Metastatic Breast Carcinoma in the Ovary (tissue), 3 donors: ENCODE data around the genes TYW3 and AK5.

DNA sequence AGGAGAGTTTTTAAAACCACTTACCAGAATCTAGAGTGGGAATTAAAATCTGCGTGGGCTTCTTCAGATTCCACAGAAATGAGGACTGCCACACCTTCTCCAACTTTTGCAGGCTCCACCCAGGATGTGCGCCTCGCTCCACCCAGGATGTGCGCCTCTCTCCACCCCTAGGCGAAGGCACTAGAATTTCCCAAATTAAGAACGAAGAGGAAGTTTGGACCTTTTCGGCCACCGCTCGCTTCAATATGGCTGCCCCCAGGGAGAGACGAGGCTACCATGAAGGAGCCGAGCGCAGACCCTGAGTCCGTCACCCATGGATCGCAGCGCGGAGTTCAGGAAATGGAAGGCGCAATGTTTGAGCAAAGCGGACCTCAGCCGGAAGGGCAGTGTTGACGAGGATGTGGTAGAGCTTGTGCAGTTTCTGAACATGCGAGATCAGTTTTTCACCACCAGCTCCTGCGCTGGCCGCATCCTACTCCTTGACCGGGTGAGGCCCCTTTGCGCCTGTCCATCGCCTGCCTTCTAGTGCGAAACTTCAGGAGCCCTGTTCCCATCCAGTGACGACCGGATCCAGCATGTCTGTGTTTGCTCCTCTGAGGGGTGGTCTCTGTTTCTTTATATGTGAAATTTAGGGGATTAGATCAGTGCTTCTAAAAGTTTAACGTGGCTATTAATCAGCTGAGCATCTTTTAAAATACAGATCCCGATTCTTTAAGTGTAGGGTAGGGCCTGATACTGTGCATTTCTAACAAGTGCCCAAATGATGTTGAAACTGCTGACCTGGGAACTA is at the start of gene TYW3:
TSS of gene TYW3 (plus strand) at position 221 of the 790 bp plus-strand sequence.
- PRO-cap, 3 experiments: peak in 3 of 3 experiments; most common plus-strand start position 547 of the sequence (in 3); most common minus-strand start position 108 of the sequence (in 3)

- PRO-cap, 3 experiments: no peak in any of the 3 experiments
Measured at GRCh38 chr1:75732569-75732980, 8.1 kb downstream of the ACADM start.

- PRO-cap, 3 experiments: no peak in any of the 3 experiments
Measured at GRCh38 chr1:75789114-75789630, 3.1 kb downstream of the RABGGTB start.

DNA sequence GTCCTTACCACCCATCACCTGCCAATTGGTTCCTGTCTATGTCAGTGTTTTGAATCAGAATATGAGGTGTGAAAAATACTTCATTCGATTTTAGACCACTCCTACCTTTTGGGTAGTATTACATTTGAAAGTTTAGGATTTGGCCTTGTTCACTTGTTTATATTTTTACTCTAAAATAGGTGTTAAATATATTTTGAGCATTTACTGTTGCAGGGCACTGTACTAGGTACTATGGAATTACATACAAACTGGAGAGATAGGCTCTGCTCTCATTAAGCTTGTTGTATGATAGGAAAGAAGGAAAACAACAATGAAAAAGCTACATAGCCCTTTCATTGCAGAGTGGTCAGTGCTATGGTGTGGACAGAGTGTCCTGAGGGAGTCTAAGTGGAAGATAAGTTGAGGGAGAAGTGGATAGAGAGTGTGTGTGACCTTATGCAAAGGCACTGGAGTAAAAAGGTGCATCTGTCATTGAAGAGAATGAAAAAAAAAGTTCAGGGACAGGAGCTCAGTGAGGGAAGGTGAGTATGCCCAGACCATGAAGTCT is 41.3 kb downstream of the ST6GALNAC3 start:
- PRO-cap, 3 experiments: no peak in any of the 3 experiments

- PRO-cap, 3 experiments: no peak in any of the 3 experiments
Measured at GRCh38 chr1:76119230-76119529, 44.6 kb downstream of the ST6GALNAC3 start.

DNA sequence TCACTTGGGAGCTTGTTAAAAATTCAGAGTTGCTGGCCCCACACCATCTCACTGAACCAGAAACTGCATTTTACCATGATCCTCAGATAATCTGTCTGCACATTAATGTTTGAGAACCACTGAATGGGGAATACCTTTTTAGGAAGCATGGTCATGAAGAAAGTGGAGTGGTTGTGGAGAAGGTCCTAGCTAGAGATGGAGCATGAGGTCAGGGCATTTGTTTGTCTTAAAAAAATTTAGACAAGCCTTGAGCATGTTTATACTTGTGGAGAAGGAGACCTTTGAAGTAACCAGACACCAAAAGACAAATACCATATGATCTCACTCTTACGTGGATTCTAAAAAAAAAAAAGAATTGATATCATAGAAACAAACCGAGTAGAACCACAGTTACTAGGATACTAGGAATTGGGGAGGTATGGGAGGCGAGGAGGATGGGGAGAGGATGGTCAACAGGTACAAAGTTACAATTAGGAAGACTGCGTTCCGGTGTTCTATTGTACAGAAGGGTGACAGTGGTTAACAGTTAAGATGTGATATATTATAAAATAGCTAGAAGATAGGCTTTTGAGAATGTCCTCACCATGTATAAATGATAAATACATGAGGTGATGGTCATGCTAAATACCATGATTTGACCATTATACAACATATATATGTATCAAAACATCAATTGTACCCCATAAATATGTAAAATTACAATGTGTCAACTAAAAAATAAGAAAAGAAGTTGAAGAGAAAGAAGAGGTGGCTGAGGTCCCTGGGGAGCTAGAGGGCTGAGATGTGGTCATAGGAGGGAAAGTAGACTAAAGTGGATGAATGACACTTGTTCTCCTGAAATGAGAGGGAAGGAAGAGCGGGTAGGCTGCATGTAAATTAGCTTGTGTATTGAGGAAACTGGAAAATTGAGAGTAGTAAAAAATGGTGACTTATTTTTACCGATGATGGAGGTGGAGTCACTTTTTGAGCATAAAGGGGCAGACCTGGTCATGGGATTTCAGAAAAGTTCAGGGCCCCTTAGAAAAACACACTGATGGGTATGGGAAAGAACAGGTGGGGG is 116.7 kb downstream of the ST6GALNAC3 start:
- PRO-cap, 3 experiments: no peak in any of the 3 experiments

GRCh38 chr1:76501074-76502184 is 365.9 kb upstream of the ST6GALNAC5 start:
- PRO-cap, 3 experiments: no peak in any of the 3 experiments

DNA sequence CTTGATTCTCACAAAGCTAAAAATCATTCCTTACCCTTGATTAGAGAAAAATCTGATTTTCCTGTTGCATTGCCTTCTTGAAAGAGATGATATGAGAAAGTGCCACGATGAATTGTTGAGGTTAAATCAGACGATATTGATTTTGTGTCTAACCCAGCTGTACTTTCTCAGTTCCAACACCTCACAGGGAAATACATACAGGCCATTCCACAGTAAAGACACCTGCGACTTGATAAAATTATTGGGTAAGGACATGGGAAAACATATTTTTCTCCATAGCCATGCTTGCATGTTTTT is 255.5 kb upstream of the ST6GALNAC5 start:
- PRO-cap, 3 experiments: no peak in any of the 3 experiments

GRCh38 chr1:77128962-77129181 is 90.4 kb downstream of the PIGK start:
- PRO-cap, 3 experiments: no peak in any of the 3 experiments

DNA sequence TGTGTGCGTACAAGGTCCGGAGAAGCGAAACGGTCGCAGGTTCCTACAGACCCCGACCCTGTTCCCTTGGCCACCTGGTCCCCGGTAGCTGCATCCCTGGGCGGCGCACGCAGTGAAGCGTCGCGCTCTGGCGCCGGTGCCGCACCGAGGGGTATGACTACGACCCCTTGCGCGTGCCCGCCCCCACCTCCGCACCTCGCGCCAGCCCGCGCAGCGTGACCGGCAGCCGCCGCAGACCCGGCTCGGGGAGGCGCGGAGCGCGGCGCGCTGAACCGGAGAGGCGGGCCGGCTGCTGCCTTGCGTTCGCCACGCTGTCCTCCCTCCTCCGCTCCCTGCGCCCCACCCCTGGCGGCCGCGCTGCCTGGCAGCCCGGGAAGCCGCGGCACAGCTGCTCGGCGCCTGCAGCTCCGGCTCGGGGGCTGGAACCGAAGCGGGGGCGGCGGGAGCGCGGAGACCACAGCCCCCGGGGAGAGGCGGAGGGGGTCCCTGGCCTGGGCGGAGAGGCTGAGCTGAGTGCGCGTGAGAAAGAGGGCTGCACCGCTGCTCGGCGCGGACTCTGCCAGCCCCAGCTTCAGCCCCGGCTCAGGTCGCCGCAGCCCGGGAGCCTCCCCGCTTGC is at the start of gene AK5:
TSS of gene AK5 (plus strand) at position 348 of the 617 bp plus-strand sequence.
- PRO-cap, 3 experiments: no peak in any of the 3 experiments

GRCh38 chr1:77308849-77309303 is 27.1 kb downstream of the AK5 start:
- PRO-cap, 3 experiments: no peak in any of the 3 experiments

- PRO-cap, 3 experiments: no peak in any of the 3 experiments
Measured at GRCh38 chr1:77354128-77354657, 72.4 kb downstream of the AK5 start.

DNA sequence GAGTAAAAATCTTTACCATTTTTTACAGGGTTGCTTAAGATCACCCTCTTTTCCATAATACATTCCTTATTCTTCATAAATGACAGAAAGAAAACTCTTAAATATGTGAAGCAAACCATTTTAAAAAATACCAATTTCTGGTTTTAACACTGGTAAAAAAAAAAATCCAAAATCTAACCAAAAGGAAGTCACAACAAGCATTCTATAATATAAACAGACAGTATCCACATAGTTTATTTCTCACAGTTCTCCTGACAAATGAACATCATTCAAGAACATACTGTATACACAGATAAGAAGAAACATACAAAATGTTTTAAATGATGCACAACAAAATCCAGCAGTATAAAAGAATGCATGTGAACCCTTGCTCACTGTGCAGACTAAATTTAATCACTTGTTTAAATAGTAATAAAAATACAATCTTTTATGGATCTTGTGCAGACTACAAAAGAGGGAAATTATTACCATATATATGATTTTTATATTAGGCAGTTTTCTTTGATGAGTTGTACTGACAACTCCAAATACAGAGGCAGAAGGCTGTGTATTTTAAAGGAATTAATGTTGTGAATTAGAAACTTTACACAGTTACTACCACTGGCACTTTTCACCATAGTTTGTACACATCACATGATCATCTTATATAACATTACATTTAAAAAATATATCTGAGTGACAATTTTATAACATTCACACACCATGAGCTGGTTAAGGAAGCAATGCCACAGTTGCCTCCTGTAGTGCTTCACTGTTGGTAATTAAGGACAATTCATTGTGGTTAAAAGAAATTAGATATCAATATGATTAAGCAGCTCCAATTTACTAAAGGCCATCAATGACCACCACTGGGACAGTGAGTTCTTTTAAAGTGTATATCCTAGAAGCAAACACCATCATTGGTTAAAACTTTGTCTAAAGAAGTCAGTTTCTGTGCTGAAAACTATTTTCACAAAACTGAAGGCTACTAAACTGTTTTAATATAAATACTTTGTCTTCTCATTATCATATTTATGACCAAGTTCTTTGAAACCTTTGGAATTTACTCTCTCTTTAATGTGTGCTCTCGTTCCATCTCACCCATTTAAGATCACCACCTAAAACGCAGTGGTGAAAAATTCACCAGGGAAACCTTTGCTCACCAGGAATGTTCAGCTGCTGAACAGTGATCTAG is 117.8 kb downstream of the ZZZ3 start:
- PRO-cap, 3 experiments: no peak in any of the 3 experiments

DNA sequence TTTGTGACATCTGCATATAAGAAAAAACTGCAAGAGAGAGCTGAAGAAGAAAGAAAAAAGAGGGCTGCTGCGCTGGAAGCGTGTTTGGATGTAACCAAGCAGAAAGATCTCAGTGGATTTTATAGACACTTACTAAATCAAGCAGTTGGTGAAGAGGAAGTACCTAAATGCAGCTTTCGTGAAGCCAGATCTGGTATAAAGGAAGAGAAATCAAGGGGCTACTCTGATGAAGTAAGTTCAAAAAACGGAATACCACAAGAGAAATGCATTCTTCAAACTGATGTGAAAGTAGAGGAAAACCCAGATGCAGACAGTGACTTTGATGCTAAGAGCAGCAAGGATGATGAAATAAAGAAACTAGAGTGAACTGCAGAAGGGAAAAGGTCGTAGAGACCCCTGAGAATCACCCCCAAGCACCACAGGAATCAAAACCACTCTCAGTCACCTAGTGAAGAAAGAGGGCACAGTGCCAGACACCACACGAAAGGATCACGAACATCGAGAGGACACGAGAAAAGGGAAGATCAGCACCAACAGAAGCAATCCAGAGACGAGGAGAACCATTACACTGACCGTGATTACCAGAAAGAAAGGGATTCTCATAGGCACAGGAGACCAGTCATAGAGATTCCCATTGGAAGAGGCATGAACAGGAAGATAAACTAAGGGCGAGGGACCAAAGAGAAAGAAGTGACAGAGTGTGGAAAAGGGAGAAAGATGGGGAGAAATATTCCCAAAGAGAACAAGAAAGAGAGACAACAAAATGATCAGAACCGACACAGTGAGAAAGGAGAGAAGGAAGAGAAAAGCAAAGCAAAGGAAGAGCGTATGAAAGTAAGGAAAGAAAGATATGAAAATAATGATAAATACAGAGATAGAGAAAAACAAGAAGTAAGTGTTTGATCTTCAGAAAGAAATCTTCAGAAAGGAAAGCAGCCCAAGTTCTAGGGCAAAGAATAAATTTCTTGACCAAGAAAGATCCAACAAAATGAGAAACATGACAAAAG is 40.6 kb upstream of the NEXN start:
- PRO-cap, 3 experiments: no peak in any of the 3 experiments

DNA sequence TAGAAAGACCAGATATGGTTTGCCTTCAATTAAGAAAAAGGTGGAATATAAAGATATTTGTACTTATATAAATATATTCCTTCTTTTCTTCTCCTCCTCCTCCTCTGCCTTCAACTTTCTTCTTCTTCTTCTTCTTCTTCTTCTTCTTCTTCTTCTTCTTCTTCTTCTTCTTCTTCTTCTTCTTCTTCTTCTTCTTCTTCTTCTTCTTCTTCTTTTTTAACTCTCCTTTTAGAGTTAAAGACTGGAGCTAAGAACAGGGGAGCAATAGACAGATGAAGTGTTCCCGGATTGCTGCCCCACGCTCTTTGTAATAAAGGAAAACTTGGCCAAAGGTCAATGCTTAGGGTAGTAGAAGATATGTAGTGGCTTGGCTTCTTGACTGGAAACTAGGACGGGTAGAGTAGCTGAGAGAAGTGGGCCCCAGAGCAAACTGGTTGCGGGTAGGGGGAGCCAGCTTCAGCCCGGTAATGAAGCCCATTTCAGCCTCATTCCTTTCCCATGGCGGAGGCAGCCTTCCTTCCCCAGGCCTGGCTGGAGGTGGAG is 556 bp upstream of the NEXN start:
- PRO-cap, 3 experiments: peak in 1 of 3 experiments; most common plus-strand start position 264 of the sequence (in 1)

DNA sequence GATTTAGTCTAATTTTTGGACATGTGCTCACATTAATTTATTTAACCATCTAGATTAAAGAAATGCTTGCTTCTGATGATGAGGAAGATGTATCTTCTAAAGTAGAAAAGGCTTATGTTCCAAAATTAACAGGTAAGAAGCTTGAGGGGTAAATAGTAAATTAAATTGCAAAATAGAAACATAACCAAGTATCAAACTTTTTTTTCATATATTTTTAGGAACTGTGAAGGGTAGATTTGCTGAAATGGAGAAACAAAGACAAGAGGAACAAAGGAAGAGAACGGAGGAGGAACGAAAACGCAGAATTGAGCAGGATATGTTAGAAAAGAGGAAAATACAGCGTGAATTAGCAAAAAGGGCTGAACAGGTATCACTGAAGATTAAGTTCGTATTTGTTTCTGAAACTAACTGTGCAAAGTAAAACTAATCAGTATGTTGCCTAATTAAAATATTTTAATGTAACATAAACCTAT is 29.5 kb downstream of the NEXN start:
- PRO-cap, 3 experiments: no peak in any of the 3 experiments

- PRO-cap, 3 experiments: no peak in any of the 3 experiments
Measured at GRCh38 chr1:77926648-77927404, 38.4 kb downstream of the NEXN start.

GRCh38 chr1:77929131-77929543 is 40.7 kb downstream of the NEXN start:
- PRO-cap, 3 experiments: no peak in any of the 3 experiments

DNA sequence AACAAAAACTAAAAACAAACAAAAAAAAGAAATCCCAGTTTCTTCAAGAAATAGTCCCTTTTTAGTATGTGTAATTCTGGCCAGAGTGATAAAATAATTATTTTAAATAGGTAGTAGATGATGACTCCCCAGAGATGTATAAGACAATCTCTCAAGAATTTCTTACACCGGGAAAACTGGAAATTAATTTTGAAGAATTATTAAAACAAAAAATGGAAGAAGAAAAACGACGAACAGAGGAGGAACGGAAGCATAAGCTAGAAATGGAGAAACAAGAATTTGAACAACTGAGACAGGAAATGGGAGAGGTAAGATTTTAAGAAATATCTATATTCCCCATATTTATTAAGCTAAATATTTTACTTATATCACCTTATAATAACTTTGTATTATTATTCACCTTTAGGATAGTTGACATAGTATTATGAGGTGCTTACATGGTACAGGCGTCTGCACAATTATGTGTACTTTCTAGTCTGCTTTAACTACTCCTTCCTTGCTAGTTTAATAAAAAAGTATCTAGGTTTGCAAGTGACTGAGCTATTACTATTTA is 44.8 kb downstream of the NEXN start:
- PRO-cap, 3 experiments: no peak in any of the 3 experiments

DNA sequence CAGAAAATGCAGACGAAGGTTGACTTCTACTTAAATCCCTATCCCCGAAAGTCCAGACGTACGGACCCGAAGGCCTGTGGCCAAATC is 308 bp upstream of the GIPC2 start:
- PRO-cap, 3 experiments: no peak in any of the 3 experiments